Duodenum (tissue), 1 donor: Measurements from ENCODE around the genes YIPF3 and RSPH9.

DNA sequence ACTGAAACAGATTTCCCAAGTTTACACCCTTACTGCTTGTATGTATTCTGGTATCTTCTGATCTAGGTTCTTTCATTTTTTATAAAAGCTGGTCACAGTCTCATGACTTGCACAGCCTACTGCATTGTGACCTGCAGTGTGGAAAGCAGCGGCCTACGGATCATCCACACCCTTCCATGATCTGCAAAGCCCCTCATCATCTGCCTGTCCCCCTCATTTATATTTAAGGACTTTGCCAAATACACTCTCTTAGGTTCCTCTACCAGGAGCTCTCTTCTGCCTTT is 12.0 kb upstream of the BICRAL start:
- PRO-cap, result no peak

- PRO-cap, result no peak
Observed at GRCh38 chr6:42771757-42772354, 10.0 kb upstream of the BICRAL start.

- PRO-cap, result bidirectional peak, plus-strand start at chr6:42783054, minus-strand start at chr6:42782837; bidirectional peak, plus-strand start at chr6:42783217, minus-strand start at chr6:42783186
Observed at GRCh38 chr6:42782539-42783279, 857 bp downstream of the BICRAL start.

DNA sequence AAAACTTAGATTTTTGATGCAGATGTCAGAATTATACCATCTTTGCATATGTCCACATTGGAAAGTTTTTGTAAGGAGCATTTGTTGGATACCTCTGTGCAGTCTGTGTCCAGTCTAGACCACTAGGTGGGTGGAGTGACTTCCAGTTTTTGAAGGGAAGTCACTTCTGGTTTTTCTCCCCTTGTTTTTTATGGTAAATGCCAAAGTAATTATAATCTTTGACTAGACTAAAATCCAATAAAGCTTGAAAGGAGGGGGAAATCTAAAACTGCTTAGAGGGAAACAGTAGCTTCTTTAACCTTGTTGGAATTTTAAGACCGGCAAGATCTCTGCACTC is 4.3 kb downstream of the BICRAL start:
- PRO-cap, result no peak

DNA sequence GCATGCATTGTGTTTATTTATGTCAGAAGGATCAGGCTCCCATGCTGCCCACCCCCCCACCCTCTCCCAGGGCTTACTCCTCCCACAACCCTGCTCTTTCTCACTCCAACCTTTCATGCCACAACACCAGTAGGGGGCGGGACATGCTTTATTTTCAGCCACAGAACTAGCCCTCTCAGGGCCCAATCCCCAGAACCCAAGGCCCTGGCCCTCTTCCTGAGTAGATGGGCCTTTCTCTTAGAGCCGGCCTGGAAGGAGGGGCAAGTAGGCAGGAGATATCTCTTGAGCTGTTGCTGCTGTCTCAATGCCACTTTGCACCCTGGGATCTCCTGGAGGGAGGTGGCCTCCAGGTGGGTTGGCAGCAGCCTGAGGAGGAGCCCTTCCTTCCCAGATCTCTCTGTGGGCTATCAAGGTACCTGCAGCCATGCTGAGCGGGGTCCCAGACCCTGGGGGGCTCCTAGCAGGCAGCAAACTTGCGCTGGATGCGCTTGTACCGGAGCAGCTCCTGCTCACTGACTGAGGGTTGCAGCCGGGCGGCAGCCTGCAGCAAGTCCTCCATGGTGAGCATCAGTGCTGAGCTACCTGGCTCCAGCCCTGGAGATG is 3.4 kb downstream of the GNMT start:
- PRO-cap, result no peak

DNA sequence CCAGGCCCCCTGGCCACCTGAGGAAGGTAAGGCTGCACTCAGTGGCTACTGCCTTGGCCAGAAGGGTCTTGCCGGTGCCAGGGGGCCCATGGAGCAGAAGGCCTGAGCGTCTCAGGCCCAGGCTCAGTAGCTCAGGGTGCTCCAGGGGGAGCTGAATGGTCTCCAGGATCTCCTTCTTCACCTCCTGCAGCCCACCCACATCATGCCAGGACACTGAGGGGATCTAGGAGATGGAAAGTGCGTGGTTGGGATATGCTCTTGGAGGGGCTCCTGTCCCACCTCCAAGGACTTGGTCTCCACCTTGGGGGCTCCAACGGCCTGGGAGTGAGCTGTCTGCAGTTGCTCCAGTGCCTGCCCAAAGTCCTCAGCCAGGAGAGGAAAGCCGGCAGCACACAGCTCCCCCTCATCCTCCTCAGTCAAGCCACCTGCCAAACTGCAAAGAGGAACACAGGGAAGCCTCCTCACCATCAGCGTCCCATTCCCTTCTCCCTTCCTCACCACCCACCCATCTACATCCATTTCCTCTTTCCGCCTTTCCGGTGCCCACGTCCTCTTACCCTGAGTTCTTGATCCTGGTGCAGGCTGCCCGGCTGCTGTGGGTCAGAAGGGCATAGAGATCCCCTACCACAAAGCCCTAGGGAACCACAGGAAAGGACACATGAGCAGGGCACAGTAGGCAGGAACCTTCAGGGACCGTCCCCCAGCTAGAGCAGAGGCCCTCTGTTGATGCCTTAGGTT is 5.8 kb downstream of the GNMT start:
- PRO-cap, result no peak

DNA sequence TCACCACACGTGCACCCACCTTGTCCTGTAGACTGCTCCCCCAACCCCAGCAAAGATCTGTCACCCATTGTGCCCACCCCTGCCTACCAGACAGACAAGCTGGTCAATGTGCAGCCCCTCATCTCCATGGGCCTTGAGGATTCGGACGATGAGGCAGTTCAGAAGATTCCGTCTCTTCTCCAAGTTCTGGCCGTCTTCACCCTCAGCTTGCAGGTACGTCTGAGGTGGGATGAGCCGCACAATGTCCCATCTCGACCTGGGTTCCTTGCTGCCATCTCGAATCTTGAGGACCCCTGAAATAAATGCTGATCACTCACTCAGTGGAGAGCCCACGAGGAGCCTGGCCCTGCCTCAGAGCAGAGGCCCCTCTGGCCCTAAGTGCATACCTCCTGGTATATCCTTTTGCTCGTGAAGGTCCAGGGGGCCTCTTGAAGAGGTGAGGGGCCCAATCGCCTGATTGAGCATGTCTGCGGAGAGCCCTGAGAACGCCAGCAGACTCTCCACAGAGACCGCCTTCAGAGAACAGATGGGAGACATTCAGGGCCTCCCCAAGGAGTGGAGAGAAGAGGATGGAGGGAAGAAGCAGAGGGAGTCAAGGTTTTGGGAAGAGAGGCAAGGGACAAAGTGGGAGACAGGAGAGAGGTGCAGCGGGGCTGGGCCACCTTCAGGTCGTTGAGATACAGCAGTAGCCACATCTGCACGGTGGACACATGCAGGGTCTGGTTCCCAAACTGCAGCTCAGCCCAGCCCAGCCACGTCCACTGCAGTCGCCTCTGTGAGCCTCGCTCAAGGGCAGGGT is 15.3 kb downstream of the CUL7 start:
- PRO-cap, result no peak

GRCh38 chr6:43069825-43070367 is 6.2 kb upstream of the PTK7 start:
- PRO-cap, result no peak

DNA sequence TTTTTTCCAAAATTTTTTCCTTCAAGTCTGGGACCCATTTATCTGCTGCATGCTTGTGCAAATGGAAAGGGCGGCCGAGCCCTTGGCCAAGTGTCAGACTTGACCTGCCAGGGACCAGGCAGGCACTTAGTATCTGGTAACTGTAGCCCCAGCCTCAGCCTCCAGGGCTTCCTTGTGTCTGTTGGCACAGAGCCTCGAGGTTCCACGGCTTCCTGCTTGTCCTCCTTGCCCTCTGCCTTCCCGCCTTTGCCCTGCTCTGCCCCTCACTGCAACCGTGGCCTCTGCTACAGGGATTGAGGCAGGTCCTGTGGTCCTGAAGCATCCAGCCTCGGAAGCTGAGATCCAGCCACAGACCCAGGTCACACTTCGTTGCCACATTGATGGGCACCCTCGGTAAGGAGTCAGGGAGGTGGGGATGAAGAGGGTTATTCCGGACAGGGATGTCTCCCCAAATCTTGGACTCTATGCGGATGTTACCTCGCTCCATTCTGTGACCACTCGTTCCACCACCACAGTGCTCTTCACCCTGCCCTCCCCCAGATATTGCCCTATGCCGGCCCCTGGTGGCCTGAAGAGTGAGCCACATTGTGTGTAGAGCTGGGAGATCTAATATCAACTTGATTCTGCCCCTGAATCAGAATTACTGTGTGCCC is 41.5 kb upstream of the SRF start:
- PRO-cap, result no peak

DNA sequence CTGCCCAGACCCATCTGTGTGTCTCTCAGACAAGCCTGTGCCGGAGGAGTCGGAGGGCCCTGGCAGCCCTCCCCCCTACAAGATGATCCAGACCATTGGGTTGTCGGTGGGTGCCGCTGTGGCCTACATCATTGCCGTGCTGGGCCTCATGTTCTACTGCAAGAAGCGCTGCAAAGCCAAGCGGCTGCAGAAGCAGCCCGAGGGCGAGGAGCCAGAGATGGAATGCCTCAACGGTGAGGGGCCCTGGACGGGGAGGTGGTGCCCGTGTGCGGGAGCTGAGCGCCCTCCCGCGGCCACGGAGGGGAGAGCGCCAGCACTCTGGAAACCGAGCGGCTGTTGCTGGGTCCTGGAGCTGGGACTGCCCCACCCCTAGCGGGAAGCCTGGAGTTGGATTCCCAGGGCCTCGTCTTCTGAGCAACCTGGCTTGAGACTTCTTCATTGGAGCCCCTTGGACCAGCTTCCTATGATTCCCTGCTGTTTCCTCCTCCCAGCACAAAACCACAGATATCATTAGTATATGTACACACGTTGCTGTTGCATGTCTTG is 27.6 kb upstream of the SRF start:
- PRO-cap, result no peak

GRCh38 chr6:43172081-43172908 is 1.2 kb downstream of the SRF start:
- PRO-cap, result bidirectional peak, plus-strand start at chr6:43172390, minus-strand start at chr6:43172262; unidirectional peak, minus-strand start at chr6:43172780

DNA sequence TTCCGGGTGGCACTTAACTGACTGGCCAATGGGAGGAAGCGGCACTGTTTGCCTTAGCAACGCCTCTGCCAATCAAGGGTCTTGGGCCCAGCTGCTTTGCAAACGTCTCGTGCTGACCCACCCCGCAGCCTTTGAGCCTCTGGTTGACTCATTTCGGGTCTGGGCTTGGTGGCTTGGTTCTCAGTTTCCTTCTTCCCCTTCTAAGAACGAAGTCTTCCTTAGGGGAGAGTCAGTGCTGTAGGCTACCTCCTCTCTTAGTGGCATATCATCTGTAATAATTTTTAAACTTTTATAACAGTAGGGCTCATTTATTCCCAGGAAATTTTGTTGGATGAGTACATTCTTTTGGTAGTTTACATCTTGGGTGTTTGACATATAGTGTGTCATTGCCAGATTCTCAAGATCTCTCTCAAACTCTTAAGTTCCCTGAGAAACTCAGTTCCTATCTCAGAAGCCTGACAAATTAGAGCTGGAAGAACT is 3.7 kb downstream of the SRF start:
- PRO-cap, result bidirectional peak, plus-strand start at position 152 of the sequence, minus-strand start outside the sequence

- PRO-cap, result no peak
Observed at GRCh38 chr6:43246373-43247170, 3.3 kb downstream of the TTBK1 start.

GRCh38 chr6:43299283-43300201 is 1.5 kb downstream of the SLC22A7 start:
- PRO-cap, result no peak

- PRO-cap, result no peak
Observed at GRCh38 chr6:43438508-43439155, 11.3 kb downstream of the ABCC10 start.

- PRO-cap, result no peak
Observed at GRCh38 chr6:43496306-43497136, 13.6 kb downstream of the LRRC73 start.

- PRO-cap, result no peak
Observed at GRCh38 chr6:43504514-43505636, 5.3 kb downstream of the LRRC73 start.

DNA sequence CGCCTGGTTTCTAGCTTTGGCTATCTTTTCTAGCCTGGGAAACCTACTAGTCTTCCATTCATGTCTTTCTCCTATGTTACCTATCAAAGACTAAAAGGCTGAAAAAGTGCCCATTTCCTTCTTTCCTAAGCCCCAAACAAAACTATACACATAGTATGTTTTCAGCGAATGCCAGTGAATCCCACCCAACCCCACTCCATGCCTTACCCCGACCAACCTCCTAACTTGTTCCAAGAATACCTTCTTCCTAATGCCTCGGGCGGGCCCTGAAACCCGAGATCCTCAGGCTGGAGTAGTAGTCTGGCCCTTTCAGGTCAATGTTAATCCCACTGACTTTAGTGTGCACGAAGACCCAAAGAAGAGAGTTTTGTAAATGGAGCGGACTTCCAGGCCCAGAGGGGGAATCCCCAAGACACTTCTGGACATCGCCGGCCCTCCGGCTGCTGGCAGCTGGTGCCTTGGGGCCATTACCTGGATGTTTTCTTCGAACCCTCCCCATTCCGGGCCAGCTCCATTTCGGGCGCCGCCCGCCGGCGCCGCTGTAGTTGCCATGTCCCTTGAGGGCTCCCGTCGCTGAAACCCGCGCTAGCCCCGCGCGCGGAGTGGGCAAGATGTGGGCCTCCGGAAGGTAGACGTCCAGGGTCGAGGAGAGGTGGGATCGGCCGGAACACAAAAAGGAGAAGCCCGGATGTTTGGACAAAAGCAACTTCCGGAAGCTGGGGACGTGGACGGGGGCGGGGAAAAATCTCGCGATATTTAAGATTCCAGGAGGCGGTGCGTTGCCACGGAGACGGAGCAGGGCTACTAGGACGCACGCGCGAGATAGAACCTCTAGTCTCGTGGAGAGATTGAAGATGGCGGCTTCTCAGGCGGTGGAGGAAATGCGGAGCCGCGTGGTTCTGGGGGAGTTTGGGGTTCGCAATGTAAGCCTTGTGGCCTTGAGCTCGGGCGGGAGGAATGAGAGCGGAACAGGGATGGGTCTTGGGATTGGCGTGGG is at the start of gene YIPF3:
TSS of gene YIPF3 (minus strand) at position 671 of the 997 bp plus-strand sequence.
- PRO-cap, result bidirectional peak, plus-strand start at position 834 of the sequence, minus-strand start at position 676 of the sequence

DNA sequence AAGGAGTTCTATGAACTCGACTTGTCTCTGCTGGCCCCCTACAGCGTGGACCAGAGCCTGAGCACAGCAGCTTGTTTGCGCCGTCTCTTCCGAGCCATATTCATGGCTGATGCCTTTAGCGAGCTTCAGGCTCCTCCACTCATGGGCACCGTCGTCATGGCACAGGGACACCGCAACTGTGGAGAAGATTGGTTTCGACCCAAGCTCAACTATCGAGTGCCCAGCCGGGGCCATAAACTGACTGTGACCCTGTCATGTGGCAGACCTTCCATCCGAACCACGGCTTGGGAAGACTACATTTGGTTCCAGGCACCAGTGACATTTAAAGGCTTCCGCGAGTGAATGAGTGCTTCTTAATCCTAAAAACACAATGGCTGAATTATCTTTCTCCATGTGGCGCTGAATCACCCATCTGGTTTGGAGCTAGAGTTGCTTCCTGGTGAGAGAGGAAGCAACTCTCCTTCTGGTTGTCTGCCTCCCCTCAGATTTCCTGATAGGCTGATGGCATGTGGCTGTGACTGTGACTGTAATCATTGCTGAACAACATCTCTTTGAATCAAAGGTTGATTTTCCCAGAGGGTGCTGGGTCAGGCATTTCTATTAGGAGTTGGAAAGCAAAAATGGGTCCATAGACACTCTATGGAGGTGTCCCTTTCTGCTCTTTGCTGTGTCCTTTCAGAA is 4.5 kb upstream of the RSPH9 start:
- PRO-cap, result no peak

- PRO-cap, result no peak
Observed at GRCh38 chr6:43644653-43645740, at the start of gene RSPH9. RSPH9 (plus strand) TSS chr6:43645036.